SJCRH30 (cell line): ENCODE results near the gene EEIG1.

DNA sequence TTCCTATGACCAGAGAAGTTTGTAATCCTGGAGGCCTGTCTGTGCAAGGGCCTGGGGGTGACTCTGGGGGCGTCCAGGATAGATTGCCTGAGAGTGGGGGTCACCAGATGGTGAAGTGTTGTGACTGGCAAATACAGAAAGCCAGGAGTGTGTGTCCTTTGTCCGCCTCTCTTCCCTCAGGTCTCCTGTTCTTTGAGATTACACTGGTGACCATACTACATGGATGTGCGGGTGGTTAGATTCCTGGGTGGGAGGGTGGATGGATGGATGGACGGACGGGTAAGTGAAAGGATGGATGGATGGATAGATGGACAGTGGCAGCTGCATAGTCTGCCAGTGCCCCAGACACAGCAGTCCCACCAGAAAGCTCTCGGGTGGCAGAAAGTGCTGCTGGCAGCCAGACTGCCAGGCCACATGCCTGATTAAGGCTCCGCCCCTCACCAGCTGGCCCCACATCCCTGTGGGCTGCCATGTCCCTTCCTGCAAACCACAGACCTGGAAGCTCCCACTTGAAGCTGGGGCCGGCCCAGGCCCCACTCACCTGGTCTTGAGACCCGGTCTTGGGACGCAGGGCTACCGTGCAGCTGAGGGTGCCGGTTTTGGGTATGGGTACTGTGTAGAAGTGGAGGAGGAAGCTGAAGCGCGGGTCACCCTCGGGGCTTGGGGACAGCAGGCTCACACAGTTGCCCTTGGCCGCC, 15.0 kb downstream of the FPGS start:
- RAMPAGE, long total RNA, result no peak

GRCh38 chr9:127818277-127818780, 15.6 kb downstream of the FPGS start:
- RAMPAGE, long total RNA, result no peak

- RAMPAGE, long total RNA, result no peak
These were observed 25.2 kb downstream of the ENG start for GRCh38 chr9:127829201-127829711.

GRCh38 chr9:127848043-127848400, 6.4 kb downstream of the ENG start:
- RAMPAGE, long total RNA, result no peak

- RAMPAGE, long total RNA, result no peak
These were observed 4.9 kb downstream of the AK1 start for GRCh38 chr9:127872601-127872973.

GRCh38 chr9:127897152-127897671, 2.2 kb downstream of the ST6GALNAC6 start:
- RAMPAGE, long total RNA, result no peak

DNA sequence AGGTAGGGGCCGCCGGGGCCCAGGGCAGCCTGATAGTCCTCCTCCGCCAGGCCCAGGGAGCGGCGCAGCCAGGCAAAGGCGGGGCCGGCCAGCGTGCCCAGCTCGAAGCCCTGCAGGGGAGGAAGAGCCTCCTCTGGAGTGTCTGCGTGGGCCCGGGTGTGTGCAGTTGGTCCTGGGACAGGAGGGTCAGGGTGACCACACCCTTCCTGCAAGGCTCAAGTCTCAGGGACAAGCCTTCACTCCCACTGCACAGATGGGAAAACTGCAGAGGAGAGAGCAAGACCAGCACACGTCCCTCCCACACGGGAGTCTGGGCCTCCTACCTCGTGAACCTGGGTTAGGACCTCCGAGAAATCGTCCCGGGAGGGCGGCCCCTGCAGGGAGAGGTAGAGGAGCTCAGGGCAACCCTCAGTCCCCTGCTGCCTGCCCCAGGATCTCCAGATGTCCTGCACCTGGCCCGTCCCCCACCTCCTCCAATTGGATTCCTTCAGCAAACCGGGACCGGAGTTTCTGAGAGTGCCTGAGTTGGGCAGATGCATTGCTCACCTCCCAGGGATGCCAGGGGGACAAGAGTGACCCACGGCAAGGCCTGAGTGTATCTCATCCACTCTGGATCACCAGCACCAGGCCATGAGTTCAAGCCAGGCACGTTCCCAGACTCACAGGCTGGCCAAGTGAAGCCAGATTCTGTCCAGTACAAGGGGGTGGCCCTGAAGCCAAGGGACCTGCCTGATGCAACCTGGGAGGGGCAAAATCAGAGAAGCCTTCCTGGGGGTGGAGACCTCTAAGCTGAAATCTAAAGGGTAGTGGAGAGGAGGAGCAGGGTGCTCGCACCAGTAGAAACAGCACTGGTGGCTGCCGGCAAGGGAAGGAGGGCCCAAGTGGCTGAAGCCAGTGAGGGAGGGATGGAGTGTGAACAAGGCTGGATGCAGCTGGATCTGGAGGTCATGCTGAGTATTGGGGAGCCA, 2.2 kb downstream of the PIP5KL1 start:
- RAMPAGE, long total RNA, result no peak

DNA sequence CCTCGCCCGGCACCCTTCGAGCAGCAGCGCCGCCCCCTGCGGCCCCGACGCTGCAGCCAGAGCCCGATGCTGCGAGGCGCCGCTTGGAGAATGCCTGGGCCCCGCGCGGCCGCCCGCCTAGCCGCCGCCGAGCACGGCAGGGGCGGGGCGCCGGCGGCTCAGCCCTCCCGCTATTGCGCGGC, at the start of gene EEIG1:
Gene EEIG1, minus strand, starts transcription at position 92 of the 182 bp plus-strand sequence.
- RAMPAGE, long total RNA, result no peak

DNA sequence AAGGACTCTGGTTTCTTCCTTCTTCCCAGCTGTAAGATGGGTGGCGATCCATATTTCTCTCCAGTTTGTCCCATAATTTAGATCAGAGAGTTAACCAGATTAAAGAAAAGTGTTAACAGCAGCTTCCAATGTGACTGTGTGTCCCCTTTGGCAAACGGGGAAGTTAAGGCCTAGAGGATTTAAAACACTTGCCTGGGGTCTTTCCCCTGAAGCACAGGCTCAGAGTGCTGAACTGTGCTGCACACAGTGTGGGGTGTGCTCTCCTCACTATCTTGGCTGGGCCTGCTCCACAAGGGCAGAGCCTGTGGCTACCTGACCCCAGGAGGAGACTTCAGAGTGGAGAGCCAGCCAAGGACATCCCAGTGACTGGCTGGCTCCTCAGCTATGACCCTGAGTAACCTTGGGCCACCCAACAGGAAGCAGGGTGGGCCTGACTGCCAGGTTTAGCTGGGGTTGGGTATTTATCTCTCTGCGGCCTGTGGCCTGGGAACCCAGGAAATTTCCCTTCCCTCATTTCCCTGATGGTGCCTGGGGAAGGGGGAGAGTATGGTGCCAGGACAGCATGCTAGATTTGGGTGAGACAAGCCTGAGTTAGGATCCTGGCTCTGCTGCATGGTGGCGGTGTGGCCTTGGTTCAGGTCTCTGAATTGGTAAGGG, 2.1 kb upstream of the EEIG1 start:
- RAMPAGE, long total RNA, result no peak

GRCh38 chr9:128056124-128056478, 11.0 kb downstream of the NAIF1 start:
- RAMPAGE, long total RNA, result no peak

- RAMPAGE, long total RNA, result no peak
These were observed 9.8 kb downstream of the SLC25A25 start for GRCh38 chr9:128077948-128078213.

GRCh38 chr9:128107154-128107560, 20.4 kb downstream of the PTGES2 start:
- RAMPAGE, long total RNA, result no peak

DNA sequence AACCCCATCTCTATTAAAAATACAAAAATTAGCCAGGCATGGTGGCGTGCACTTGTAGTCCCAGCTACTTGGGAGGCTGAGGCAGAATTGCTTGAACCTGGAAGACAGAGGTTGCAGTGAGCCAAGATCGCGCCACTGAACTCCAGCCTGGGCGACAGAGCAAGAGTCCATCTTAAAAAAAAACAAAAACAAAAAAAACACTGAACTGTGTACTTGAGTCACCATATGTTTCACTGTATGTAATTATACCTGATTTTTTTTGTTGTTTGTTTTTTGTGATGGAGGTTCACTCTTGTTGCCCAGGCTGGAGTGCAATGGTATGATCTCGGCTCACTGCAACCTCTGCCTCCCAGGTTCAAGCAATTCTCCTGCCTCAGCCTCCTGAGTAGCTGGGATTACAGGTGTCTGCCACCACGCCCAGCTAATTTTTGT, 15.2 kb downstream of the PTGES2 start:
- RAMPAGE, long total RNA, result no peak

- RAMPAGE, long total RNA, result no peak
These were observed 8.2 kb downstream of the PTGES2 start for GRCh38 chr9:128119094-128119866.

DNA sequence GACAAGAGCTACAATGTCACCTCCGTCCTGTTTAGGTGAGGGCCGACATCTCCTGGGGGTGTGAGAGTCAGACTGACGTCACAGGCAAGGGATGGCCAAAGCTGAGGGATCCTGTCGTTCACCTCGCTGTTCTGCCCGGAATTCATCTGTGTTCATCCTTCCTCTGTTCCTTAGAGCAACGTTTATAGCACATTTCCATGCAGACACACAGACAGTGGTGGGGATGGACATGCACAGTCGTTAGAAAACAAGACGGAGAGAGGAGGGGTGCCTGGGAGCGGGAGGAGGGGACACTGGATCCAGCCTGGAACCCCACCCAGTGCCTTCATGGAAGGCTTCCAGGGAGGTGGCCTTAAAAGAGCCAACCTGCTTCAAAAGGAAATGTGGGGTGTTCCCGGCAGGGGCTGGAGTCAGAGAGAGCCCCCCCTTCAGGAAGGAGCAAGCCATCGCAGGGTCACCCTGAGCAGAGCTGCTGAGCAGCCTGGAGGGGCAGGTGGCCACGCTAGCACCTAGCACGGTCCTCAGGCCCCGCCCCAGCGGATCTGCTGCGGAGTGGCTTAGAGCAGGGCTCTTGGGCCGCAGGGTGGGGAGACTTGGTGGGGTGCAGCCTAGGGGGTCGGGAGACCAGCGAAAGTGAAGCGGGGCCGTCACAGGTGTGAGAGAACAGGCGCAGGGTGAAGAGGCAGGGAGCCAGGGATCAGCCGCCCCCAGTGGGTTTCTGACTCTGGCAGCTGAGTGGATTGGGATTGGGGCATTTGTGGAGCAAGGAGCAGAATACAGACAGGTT, 1.3 kb downstream of the LCN2 start:
- RAMPAGE, long total RNA, result no peak

DNA sequence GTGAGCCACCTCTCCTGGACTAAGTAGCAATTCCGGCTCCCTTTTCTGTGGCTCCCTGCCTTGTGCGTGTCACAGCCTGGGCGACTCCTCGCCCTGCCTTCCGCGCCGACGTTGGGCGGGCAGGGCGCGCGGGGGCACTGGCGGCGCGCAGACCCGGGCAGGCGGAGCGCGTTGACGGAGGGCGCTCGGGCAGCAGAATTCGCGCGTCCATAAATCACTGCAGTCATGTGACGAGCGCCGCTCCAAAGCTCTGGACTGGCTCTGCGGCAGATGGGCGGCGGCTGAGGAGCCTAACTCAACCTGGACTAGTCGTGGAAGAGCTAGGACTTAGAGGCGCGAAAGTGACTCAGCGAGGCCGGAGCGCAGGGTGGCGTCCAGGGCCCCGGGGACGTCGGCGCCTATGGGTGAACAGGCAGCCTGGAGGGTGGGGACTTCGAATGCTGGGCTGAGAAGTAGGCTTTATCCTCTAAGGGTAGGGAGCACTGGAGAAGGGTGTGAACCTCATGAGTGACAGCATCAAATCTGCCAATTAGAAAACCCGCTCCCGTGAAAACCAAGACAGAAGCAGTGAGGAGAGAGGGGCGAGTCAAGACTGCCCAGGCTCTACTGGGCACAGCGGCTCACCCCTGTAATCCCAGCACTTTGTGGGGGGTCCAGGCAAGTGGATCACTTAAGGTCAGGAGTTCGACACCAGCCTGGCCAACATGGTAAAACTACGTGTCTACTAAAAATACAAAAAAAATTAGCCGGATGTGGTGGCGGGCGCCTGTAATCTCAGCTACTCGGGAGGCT, 1.6 kb upstream of the CIZ1 start:
- RAMPAGE, long total RNA, result no peak

- RAMPAGE, long total RNA, result no peak
These were observed 30.1 kb downstream of the GOLGA2 start for GRCh38 chr9:128245488-128246258.

DNA sequence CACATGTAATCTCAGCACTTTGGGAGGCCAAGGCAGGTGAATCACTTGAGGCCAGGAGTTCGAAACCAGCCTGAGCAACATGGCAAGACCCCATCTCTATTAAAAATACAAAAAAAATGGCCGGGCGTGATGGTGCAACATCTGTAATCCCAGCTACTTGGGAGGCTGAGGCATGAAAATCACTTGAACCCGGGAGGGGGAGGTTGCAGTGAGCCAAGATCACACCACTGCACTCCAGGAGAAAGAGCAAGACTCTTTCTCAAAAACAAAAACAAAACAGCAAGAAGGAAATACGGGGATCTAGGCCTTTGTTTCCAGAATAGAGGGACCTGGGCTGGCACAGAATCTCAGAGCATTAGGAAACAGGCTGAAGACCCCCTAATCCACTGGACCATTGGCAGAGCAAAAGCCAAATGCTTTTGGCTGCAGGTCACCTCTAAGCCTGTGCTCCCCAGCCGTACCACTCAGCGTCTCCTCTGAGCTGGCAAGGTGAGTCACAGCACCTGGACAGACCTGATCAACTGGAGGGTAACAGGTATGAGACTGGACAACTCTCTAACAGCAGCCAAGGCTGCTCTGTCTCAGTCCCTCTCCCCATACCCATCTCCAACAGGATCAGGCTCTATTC, 4.9 kb downstream of the GOLGA2 start:
- RAMPAGE, long total RNA, result no peak

GRCh38 chr9:128390238-128391161, 19.3 kb downstream of the URM1 start:
- RAMPAGE, long total RNA, result no peak

- RAMPAGE, long total RNA, result no peak
These were observed 23.6 kb upstream of the CERCAM start for GRCh38 chr9:128396956-128397568.